Epithelial cell of esophagus (primary cell): ENCODE measurements around a stretch of chr1.

- RRBS: no CpG with 5 or more reads among the region's 11 CpGs
Observed at GRCh38 chr1:226872259-226872996, 2.0 kb downstream of the PSEN2 start.

- RRBS: 88% methylated on average over 5 of the region's 25 CpGs
Observed at GRCh38 chr1:226984773-226985587, 44.9 kb downstream of the COQ8A start.

GRCh38 chr1:227037088-227038068, 97.3 kb downstream of the COQ8A start:
- RRBS: no CpG with 5 or more reads among the region's 1 CpG

GRCh38 chr1:227112658-227113136, 172.6 kb downstream of the COQ8A start:
- RRBS: no CpG with 5 or more reads among the region's 7 CpGs

DNA sequence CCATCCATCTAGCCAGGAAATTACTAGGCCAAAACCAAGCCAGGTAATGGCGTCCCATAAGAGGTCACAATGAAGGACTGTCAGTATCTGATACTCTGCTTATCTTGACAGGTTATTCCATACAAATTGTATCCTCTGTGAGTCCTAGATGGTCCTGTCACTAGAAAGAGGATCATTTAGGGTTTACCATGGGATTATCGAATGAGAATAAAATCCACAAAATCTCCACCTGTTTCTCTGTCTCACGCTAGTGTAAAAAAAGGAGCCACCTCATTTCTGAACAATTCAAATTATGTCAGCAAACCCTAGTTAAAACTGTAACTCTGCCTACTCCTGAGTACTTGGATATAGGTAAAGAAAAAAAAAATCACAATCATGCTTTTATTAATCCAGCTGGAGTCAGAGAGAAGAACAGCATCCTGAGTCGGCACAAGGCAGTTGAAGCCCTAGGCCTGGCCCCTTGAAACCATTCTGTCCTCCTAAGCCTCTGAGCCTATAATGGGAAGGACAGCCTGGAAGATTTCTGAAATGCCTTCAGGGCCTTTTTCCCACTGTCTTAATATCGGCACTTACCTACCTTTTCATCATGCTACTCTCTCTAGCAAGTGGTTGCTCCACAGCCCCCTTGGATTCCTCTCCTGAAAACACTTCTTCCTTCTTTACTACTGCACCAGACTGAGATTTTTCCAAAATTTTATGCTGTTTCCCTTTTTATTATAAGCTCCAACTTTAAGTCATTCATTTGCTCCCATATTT, 32.6 kb downstream of the CDC42BPA start:
- RRBS: no CpG with 5 or more reads among the region's 5 CpGs

DNA sequence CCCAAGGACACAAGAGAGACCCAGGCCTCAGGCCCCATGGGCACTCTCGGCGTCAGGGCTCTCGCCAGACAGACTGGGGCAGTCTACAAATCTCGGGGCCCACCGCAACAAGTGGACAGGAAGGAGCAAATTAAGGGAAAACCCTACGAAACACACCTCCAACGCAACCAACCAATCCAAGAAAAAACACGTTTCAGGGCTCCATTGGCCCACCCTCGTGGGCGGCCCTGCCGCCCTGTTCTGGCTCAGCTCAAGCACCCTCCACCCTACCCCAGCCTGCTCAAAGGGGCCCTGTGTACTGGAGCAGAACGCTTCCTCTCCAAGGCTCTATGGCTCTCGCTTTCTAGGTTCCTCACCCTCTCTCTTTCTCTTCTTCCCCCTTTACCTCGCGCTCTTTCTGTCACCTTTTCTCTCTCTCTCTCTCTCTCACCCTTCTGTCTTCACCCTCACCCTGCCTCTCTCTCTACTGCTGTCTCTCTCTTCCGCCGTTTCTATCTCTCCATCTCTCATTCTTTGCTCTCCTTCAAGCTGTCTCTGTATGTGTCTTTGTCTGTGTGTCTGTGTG, 4.4 kb upstream of the ZNF678 start:
- RRBS: no CpG with 5 or more reads among the region's 17 CpGs

DNA sequence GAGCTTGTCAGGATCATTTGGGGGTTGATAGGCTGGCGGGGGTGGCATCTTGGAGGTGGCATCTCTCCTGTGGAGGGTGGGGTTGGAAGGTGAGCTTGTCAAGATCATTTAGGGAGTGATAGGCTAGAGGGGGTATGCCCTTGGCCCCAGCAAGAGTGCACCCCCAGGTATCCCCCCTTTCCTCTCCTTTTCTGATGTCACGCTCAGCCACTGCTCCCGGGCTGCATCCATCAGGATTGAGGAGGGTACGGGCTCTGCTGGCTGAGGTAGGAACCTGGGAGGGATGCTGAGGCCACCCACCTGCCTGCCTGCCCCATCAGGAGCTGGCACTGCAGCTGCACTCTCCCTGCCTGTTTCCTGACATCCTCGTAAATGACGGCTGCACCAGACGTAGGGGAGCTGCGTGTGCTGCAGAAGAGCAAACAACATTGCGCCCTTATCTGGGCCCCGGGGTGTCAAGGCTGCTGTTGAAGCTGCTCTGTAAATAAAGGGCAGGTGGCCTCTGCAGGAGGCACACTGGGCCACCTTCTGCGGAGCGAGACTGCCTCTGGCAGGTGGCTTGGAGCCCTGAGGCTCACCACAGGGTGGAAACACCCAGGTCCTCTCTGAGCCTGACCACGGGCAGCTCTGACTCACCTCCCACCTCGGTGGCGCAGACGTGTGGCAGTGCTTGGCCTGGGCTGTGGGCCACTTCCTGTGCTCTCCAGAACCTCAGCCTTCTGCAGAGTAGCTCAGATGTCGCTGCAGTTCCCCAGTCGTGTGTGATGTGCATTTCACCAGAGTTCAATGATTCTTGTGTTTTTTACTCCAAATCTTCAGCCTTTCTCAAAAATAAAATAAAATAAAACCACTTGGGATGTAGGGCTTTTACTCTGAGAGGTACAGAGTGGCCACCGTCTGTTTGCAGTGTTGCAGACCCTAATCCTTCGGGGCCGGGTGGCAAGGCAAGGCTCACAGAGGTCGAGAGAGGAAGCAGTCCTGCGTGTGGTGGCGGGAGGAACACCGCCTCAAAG, 30.9 kb downstream of the SNAP47 start:
- RRBS: no CpG with 5 or more reads among the region's 25 CpGs

DNA sequence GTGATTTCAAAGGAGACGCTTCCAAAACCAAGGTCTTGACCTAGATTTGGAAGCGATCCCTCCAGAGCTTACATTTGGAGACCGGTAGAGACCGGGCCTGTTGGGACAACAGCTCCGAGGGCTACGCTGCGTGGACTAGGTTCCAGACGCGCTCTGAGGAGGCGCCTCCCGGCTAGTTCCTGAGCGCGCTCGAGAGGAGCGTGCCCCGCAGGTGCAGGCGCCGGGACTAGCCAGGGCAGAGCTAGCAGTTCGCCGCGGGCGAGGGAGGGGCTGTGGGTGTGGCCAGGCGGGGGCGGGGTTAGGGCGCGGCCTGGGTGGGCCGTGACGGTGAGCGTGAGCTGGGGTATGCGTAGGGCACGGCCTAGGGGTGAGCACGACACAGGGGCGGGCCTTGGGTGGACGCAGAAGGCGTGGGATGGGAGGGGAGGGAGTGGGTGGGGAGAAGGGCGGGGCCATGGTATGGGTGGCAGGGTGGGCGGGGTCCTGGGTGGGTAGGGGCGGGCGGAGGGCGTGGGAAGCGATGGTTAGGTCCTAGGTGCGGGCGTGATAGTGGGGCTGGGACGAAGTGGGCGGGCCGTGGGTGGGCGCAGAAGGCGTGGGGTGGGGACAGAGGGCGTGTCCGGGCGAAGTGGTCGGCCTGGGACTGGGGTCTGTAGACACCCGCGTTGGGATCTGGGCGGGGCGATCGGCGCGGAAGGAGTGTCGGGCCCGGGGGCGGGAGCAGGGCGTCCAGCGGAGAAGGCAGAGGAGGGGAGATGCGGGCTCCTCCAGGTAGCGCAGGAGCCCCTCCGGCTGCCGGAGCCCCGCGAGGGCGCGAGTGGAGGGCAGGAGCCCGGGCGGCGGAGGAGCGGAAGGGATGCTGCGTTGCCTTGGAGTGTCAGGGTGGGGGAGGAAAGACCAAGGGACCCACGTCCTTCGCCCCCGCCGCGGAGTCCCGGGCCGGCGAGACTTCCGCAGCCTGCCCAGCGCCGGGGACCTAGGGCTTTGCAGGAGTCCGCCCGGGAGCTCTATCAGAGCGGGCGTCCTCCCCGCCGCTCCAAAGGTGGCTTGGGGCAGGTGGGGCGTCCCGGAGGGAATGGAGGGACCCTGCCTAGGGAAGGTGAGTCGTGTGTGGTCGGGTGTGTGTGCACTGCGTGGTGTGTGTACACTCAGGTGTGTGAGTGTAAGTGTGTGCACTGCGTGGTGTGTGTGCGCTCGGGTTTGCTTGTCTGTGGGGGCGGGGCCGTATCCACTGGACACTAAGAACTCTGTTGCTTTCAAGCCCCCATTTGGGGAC, 27.2 kb upstream of the PRSS38 start:
- RRBS: 2% methylated on average over 43 of the region's 104 CpGs

- RRBS: no CpG with 5 or more reads among the region's 21 CpGs
Observed at GRCh38 chr1:227943930-227944531, 3.7 kb downstream of the WNT9A start.

DNA sequence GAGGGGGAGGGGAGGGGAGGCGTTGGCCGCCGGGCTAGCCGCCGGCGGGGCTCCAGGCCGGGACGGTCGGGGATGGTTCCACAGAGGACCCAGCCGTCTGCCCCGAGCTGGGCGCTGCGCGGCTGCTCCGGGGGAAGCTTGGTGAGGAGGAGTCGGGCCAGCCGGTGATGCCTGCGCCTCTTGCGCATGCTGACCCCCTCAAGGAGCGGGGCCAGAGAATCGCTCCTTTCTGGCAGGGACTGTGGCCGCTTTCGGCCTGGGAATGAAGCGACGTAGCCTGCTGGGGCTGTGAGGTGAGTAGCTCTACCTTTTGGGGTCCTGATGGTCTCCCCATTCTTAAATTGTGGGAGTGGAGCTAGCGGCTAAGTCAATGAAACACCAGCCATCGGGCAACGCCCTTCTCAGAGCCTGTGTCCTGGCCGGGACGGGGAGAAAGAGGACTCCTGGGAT, 602 bp upstream of the WNT9A start:
- RRBS: 3% methylated on average over 14 of the region's 30 CpGs

DNA sequence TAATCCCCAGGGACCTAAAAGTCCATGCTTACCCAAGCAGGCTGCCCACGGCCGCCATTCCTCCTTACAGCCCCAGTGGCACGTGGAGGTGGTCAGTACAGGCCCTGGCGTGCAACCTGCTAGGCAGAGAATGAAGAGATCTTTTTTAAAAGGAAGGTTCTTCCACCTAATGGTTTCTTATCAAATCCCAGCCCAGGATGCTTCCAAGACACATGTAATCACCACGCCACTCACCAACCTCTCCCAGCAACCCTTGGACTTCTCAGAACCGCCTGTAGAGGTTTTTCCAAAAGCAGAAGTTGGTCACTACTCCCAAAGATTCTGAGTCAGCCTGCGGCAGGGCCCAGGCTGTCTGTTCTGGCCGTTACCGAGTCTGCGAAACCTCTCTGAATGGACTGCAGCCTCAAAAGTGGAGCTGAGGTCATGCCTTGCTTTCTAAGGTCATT, 873 bp downstream of the MRPL55 start:
- RRBS: no CpG with 5 or more reads among the region's 10 CpGs

GRCh38 chr1:228150356-228151089, 793 bp downstream of the GJC2 start:
- RRBS: no CpG with 5 or more reads among the region's 16 CpGs

GRCh38 chr1:228224035-228224779, 16.4 kb downstream of the OBSCN start:
- RRBS: no CpG with 5 or more reads among the region's 16 CpGs

GRCh38 chr1:228242944-228243542, 35.2 kb downstream of the OBSCN start:
- RRBS: no CpG with 5 or more reads among the region's 9 CpGs

DNA sequence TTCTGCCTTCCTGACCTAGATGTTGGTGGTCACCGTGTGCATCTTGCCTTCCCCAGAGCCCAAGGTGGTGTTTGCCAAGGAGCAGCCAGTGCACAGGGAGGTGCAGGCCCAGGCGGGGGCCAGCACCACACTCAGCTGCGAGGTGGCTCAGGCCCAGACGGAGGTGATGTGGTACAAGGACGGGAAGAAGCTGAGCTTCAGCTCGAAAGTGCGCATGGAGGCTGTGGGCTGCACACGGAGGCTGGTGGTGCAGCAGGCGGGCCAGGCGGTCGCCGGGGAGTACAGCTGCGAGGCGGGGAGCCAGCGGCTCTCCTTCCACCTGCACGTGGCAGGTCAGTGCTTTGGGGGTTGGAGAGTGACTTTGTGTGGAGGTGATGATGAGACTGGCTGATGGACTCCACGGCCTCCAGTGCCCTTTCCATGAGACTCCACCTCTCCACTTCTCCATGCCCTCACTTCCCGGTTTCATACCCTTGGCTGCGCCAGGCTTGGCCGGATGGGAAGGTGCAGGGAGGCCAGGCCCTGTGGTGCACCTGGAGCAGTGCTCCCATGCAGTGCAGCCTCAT, 48.8 kb downstream of the OBSCN start:
- RRBS: no CpG with 5 or more reads among the region's 20 CpGs

DNA sequence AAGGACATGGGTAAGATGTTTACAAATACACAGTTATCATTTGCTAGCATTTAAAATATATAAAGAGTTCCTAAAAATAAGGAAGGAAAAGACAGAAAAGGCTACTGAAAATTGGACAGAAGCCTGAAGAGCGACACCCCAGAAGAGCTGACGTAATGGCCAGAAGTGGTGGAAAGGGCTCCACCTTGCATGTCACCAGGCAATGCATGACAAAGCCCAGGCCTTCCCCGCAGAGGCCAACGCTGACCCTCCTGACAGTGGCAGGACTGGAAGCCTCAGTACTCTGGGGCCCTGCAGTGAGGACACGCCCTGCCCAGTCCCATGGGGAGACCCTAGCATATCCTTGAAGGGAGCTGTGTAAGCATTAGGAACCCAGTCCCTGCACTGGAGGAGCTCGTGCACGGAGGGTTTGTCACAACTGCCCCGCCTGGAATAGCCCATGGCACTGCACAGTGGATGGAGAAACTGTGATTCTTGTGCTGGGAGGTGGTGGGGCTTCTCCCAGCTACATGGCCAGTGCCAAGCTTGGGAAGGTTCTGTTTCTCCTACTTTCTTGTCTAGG, 60.1 kb downstream of the OBSCN start:
- RRBS: no CpG with 5 or more reads among the region's 8 CpGs

- RRBS: no CpG with 5 or more reads among the region's 35 CpGs
Observed at GRCh38 chr1:228287653-228288603, 80.1 kb downstream of the OBSCN start.

DNA sequence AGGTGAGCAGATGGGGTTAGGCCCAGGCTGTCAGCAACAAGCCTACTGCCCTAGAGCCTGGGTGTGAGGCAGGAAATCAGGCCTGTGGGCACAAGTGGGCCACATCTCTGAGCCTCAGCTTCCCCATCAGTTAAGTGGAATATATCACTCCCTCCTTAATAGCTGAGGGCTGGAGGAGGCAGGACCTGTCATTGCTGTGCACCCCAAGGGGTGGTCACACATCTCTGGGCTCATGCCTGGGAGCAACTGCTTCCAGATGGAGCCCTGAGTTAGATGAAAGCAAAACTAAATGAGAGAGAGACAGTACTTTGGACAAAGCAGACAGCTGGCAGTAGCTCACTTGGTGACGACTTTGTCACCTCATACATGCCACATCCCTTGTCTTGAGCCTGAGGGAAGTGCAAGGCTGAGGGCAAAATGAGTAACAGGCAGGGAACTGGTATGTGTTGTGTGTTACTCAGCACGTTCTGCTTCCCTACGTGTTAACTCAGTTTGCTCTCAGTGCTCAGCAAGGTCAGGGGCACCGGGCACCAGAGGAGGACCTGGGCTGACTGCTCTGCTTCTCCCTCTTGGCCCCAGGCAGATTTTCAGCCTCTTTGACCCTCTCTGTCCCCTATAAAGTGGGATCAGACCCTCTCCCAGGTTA, 48.3 kb downstream of the TRIM11 start:
- RRBS: no CpG with 5 or more reads among the region's 4 CpGs

DNA sequence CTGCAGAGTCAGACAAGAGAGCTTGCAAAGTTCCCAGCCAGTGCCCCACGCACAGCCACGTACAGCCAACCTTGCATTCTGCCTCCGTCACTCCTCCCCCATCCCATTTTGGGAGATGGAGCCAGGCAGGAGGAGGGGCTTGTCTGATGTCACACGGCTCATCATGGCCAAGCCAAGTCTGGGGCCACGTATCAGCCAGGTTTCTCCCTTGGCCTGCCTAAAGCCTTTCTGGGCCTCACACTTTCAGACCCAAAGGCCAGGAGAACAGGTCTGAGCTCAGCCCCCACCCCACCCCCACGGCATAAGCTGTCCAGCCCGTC, 47.8 kb downstream of the TRIM11 start:
- RRBS: no CpG with 5 or more reads among the region's 7 CpGs

GRCh38 chr1:228370903-228371970, 35.4 kb downstream of the TRIM11 start:
- RRBS: 67% methylated on average over 11 of the region's 52 CpGs